ENCODE data around the genes PSMB3, PIP4K2B, LASP1 and NEUROD2.

GRCh38 chr17:38751350-38751613, 1.3 kb upstream of the PSMB3 start:
- PRO-cap: no peak

GRCh38 chr17:38751681-38752069, 866 bp upstream of the PSMB3 start:
- PRO-cap: bidirectional peak, plus-strand start at chr17:38752043, minus-strand start at chr17:38751860

GRCh38 chr17:38752070-38752895, at the start of gene PSMB3:
Gene PSMB3 (plus strand): TSS chr17:38752741.
- PRO-cap: bidirectional peak, plus-strand start at chr17:38752782, minus-strand start at chr17:38752495

DNA sequence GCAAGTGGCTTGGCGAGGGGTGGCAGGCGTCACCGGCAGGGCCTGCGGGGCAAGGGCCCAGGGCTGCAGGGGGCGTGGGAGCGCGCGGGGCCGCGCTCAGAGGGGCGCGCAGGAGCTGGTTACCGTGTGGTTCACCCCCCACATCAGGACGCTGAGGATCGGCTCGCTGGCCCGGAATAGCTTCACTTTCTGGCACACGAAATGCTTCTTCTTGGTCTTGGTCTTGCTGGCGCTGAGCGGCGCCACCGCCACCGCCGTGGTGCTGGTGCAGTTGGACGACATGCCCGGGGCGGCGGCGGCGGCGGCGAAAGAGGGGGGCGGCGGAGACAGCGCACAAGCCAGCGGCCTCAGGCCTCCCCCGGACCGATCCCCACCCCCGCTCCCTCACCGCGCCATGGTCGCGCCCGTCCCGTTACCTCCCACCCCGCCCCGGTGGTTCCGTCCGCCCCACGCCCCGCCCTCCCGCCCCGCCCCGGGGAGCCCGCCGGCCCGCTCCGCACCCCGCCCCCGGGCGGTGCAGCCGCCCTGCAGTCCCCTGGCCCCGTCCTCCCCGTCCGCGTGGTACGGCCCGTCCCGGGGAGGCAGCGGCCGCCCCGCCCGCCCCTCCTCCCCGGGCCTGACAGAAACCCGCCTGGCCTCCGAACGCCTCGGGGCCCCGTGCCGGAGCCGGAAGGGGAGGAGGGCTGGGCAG, at the start of gene PIP4K2B:
Gene PIP4K2B (minus strand): TSS at position 414 of the 691 bp plus-strand sequence.
- PRO-cap: bidirectional peak, plus-strand start at position 553 of the sequence, minus-strand start at position 368 of the sequence

DNA sequence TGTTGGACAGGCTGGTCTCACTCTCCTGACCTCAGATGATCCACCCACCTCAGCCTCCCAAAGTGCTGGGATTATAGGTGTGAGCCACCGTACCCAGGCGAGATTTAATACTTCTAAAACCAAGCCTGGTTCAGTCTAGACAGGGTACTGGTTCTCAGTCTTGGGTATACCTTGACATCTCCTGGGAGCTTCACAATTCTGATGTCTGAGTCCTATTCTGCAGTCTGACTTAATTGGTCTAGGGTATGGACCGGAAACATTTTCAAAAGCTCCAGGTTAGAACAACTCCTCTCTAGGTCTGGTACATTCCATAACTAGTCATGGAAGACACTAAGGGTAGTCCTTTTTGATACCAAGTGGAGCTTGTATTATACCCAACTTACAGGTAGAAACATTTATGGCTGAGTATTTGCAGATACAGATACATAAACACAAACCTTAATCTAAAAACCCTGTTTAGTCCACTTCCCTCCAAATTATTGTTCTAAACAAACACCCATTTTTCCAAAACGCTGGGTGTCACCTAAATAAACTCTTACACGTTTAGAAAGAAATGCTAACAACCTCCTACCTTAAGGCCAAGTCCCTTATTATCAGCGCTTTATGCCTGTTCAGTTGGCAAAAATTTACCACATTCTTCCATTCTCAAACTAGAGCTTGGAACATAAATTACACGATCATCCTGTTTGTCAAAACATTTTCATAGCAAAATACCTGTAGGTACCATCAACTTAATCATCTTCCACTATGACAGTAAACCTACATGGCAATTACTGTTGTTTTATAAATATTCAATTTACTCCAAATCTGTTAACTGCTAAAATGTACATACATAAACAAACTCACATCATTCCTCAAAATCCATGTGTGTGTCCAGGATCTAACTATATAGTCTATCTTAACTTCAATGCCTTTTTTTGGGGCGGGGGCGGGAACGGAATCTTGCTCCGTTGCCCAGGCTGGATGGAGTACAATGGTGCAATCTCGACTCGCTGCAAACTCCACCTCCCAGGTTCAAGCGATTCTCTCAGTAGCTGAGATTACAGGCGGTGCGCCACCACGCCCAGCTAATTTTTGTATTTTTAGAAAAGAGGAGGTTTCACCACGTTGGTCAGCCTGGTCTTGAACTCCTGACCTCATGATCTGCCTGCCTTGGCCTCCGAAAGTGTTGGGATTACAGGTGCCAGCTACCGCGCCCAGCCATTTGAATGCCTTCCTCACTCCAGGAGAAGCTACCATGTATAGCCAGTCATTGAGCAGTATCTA, 4.7 kb downstream of the RPL23 start:
- PRO-cap: no peak

- PRO-cap: no peak
Observed at GRCh38 chr17:38849776-38850623, 3.5 kb downstream of the RPL23 start.

DNA sequence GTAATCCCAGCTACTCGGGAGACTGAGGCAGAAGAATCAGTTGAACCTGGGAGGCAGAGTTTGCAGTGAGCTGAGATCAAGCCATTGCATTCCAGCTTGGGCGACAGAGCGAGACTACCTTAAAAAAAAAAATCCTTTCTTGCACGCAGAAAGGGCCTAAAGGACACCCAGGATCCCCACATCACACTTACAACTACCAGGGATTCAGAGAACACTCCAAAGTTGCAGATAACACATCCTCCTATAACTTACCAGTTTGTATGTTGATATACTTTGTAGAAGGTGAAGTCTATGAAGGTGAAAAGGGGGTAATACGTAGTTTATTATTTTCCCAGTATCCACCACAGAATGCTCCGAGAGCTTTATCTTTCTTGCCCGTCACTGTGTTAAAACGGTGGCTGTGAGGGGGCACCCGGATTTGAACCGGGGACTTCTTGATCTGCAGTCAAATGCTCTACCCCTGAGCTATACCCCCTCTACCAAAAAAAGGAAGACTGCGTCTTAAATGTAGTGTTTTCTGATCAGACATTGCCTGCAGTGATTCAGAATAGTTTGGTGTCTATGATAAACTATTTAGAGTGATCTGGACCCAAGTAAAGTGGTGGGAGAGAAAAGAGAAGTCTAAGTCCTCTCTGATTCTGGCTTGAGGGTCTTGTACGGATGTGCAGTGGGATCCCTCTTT, 7.9 kb upstream of the RPL23 start:
- PRO-cap: unidirectional peak, minus-strand start at position 435 of the sequence; unidirectional peak, minus-strand start at position 478 of the sequence

DNA sequence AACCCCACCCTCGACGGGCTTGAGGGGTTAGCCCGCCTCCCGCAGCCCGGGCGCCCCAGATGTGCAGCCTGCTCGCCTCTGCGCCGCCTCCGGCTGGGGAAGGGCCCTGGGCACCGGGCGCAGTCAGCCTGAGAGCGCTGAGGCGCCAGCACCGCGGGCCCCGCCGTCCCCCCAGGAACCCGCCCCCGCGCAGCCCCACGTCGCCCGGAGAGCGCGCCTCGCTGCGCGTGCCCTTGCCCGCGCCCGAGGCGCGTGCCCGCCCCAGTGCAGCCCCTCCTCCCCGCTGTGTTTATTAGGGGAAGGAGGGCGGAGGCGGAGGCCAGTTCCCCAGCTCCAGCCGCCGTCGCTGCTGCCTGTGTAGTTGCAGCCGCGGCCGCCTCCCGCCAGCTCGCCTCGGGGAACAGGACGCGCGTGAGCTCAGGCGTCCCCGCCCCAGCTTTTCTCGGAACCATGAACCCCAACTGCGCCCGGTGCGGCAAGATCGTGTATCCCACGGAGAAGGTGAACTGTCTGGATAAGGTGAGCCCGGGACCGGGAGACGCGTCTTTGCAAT, at the start of gene LASP1:
Gene LASP1 (plus strand): TSS at position 319 of the 553 bp plus-strand sequence.
- PRO-cap: bidirectional peak, plus-strand start at position 322 of the sequence, minus-strand start at position 146 of the sequence

DNA sequence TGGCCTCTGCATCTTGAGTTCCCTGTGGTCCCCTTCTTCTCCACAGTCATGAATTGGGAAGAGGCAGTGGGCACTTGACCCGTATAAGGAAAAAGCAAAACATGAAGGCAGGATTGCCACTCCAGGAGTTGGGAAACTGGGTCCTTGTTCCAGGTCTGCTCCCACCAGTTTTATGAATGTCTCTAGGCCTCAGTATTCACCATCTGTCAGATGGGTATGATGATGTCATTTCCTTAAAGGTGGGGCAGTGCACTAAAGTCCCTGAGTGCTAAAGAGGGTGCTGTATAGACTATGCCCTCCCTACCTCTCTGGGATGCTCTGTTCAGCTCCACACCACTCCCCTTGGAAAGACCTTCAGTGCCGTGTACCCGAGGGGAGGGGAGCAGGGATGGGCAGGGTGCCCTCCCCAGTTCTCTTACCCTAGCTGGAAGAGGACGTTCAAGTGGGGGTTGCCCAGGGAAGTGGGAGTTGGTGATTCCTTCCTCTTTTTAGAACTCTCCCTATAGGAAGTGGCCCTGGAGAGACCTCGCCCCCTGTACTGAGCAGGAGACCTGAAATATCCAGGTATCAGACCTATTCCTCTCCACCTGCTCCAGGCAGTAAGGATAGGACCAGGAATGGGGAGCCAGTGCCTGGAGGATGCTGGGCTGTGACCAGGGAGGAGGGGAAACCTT, 2.2 kb downstream of the LASP1 start:
- PRO-cap: no peak

DNA sequence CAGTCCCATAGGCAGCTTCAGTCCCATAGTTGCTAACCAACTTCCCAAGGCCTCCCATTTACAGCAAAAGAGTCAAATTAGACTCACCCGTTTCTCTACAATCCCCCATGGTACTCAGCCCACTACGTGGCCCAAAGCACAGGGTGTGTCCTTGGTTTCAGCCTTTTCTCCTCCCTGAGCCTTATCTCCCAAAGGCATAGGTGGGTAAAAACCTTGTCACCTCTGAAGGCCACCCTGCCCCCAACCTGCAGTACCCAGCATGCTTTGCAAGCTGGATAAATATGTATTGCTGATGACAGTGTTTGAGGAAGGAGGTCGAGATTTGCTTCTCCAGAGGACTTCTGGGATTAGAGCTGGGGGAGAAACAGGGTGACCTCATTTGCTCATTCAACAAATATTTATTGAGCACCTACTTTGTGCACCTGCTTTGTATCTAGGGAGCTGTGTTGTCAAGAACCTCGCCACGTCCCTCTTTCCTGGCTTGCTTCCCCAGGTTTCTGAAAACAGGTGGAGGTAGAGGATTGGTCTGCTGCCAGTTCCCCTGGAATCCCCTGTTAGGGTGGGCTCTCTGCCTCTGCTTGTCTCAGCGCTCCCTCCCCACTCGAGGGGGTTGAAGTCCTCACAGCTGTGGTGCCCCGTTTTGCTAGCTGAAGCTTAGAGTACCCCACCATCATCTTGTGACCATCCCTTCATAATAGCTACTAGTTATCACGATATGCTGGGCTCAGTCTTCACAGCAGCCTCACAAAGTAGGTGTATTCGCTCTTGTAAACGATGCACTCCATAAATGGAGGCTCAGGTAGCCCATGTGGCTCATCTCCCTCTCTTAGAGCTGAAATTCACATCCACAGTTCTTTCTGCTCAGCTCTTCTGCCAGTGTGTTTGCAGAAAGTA, 3.0 kb downstream of the LASP1 start:
- PRO-cap: no peak

DNA sequence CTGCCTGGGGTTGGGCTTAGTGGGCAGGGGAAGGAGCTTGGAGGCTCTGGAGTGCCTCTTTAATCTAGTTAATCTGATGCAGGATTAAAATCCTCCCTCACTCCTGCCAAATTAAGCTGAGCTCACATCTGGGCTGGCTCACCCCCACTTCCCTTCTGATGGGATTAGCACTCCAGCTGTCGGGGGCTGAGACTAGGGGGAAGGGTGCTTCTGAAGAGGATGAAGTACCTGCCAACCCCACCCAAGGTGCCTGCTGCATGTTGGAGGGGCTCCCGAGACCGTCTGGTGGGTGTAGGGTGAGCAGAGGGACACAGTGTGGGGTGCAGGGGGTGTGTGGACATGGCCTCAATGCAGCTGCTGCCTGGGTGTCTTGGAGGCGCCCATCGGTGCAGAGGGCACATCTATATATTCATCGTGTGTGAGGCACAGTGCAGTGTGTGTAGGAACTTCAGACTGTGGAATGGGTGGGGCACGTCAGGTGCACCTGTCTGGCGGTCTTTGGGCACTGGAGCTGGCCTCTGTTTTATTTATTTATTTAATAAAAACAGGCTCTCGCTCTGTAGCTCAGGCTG, 16.6 kb downstream of the LASP1 start:
- PRO-cap: no peak

GRCh38 chr17:38890186-38890814, 20.4 kb downstream of the LASP1 start:
- PRO-cap: no peak

GRCh38 chr17:38891389-38892275, 21.8 kb downstream of the LASP1 start:
- PRO-cap: no peak

DNA sequence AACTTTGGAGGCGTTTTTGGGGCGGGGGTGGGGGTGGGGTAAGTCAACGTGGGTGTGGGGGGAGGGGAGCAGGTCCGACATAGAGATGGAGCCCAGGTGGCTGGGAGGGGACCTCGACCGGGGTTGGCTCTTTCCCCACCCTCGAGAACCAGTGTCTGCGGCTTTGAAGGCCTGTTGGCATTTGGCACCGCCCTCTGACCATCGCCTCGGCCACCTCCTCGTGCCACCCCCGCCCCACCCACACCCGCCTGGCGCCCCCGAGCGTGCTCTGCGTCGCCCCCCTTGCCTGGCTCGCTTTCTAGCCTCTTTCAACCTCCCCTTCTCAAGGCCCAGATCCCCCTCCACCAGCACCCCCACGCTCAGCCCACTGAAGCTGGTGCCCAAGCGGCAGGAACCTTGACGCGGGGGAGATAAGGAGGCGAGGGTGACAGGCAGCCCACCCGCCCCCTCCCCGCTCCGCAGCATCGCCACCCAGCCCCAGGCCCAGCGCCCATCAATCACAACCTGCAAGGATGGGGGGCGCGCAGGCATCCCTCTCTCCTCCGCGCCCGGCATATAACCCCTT, 622 bp downstream of the CACNB1 start:
- PRO-cap: no peak

DNA sequence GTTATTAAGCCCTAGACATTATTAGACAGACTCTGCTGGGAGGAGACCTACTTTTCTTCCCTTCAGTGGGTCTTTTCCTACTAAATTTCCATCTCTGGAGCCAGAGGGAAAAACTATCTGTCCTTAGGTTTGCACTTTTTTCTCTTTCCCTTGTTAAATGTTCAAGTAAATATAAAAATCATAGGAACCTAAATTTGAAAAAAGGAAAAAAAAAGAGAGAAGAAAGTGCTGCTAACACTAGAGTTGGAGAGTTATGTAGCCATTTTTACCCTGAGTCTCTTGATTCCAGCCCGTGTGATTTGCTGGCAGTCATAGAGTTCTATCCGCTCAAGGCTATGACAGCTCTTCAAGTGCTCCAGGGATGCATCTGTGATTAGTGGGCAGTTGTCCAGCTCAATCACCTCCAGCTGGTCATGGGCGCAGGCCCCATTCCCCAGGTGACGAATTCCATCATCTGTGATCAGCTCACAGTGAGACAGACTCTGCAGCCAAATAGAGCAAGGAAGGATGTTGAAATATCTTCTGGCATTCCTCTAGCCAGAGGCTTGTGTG, 38.2 kb upstream of the STAC2 start:
- PRO-cap: no peak

DNA sequence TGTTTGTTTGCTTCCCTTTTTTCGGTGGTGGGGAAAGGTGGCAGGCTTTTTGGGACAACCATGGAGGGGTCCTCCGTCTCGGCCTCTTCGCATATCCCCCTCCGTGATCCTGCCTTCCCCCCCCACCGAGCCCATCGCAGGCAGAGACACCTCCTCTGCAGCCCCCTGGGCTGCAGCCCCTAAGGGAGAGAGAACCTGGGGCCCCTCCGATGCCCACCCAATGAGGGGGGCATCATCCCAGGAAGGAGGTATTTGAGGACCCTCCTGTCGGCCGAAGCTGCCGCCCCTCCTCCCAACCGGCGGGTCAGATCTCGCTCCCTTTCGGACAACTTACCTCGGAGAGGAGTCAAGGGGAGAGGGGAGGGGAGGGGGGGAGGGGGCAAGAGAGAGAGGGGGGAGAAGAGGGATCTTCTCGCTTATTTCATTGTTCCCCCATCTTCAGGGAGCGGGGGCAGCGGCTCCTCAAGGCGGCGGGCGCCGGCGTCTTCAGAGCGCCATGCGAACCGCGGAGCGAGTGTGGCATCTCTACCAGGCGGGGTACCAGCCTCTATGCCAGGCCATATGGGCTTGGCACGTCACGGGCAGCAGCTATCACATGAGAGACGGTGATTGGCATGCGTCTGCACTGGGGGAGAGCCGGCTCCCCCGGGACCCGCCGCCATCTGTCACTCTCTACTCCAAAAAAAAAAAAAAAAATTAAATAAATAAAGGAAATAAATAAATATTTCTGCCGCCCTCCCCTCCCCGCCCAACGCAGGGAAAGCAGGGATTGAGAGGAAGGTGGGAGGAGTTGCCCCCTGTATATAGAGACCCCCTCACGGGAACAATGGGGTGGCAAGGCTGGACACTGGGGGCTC, at the start of gene NEUROD2:
Gene NEUROD2 (minus strand): TSS at position 527 of the 857 bp plus-strand sequence.
- PRO-cap: no peak

DNA sequence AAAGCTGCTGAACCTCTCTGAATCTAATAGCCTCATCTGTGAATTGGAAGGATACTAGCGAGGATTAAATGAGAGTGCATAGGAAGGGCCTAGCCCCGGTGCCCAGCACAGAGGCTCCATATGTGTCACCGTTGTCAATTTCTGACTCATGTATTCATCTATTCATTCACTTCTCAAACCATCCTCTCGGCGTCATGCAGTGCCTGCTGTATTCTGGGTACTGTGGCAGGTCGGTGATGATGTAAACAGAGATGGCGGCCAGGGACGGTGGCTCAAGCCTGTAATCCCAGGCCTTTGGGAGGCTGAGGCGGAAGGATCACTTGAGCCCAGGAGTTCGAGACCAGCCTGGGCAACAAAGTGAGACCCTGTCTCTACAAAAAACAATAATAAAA, 4.4 kb upstream of the PPP1R1B start:
- PRO-cap: no peak

GRCh38 chr17:39652826-39653445, 12.2 kb upstream of the TCAP start:
- PRO-cap: no peak

DNA sequence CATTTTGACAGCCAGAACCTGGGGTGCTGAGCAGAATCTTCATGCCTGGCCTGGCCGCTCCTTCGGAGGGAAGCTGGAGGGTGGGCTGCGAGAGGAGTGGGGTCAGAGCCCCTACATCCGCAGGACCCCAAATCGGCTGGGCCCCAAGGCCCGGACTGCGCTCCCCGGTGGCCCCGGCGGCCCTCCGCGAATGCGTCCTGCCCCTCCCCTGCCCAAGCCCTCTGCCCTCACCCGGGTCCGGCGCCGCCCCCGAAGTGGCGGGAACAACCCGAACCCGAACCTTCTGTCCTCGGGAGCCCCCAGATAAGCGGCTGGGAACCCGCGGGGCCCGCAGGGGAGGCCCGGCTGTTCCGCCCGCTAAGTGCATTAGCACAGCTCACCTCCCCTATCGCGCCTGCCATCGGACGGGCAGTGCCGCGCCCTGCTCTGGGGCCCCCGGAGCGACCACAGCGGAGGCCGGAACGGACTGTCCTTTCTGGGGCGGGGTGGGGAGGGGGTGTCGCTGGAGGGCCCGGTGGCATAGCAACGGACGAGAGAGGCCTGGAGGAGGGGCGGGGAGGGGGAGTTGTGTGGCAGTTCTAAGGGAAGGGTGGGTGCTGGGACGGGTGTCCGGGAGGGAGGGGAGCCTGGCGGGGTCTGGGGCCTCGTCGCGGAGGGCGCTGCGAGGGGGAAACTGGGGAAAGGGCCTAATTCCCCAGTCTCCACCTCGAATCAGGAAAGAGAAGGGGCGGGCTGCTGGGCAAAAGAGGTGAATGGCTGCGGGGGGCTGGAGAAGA, 742 bp upstream of the PNMT start:
- PRO-cap: no peak

- PRO-cap: no peak
Observed at GRCh38 chr17:39672900-39673363, 4.7 kb downstream of the PNMT start.